A172 (cell line): Measurements from ENCODE around the gene SMIM6.

GRCh38 chr17:75494247-75494881 is 21.0 kb downstream of the CASKIN2 start:
- RAMPAGE, long total RNA, result no peak

DNA sequence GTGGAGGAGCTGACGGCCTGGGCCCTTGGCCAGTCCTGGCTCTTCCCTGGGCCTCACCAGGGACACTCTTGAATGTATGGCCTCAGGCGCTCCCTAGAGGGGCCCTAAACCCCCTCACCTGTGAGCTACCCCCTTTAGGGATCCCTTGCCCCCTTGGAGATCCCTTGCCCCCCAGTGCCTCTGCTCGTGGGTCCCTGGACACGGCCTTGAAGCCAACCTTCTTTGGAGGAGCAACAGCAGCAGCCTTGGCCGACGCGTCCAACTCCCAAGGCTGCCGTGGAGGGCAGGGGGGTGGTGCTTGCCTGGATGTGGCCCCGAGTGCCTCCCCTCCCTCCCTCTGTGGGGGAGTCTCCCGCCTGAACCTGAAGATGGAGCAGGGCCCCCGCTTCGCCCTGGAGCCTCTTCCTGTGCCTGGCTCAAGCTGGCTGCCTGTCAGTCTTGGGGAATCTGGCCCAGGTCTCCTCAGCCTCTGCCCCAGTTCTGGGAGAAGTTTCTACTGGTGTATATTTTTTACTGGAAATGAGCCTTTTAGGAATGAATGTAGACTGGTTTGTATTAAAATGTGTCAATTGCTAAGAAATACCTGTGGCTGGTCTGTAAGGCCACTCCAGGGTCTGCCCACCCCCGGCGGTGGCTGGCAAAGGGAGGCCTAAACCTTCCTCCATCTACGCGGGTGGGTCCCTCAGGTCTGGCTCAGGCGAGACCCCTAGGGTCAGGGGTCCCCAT is 15.7 kb downstream of the CASKIN2 start:
- RAMPAGE, long total RNA, result no peak

DNA sequence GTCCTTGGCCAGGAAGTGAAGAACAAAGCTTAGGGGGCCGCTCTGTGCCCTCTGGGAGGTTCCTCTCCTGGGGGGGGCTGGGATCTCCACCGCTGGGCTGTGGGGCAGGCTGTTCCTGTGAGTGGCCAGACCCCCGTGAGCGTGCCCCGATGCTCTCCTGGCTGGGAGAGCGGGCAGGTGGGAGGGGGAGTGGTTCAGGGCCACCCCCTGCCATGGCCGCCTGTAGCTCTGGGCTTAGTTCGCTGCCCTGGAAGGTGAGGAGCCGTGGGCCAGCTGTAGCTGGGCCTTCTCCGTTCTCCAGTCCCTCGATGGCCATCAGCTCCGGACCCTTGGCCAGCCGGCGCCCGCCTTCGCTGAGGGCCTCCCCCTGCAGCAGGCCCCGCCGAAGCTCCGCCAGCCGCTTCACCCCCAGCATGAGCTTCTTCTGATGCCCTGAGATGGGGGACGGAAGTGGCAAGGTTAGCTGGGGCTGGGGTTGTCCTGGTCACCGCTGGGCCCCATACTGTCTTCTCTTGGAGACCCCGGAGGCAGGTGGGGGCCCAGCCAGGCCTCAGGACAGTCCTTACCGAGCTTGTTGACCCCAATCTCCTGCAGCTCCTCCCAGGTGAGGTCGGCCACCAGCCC is 12.4 kb downstream of the CASKIN2 start:
- RAMPAGE, long total RNA, result no peak

- RAMPAGE, long total RNA, result no peak
These were observed 30.2 kb downstream of the LLGL2 start for GRCh38 chr17:75555406-75556332.

- RAMPAGE, long total RNA, result no peak
These were observed 13.9 kb downstream of the MYO15B start for GRCh38 chr17:75601496-75601900.

DNA sequence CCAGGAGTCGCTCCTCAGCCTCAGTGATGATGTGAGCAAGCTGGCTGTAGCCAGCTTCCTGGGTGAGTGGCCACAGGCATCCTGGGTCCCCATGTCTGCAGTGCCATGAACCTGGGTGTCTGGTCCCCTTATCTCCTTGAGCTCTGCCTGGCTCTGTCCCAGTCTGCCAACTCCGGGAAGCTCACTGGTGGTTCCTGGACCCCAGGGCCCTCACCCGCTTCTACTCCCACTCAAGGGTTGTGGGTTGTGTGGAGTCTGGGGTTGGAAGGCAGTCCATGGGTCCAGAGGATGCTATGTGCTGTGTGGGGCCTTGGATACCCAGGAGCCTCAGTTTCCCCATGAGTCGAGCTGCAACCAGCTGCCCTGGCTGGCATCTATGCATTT is 11.7 kb upstream of the SMIM5 start:
- RAMPAGE, long total RNA, result no peak

- RAMPAGE, long total RNA, result no peak
These were observed 3.8 kb downstream of the SMIM5 start for GRCh38 chr17:75636939-75637491.

- RAMPAGE, long total RNA, result no peak
These were observed at the start of gene SMIM6 for GRCh38 chr17:75646037-75646875. Gene SMIM6 (plus strand): TSS chr17:75646251.

GRCh38 chr17:75755529-75756006 is 9.4 kb downstream of the GALK1 start:
- RAMPAGE, long total RNA, result no peak

GRCh38 chr17:75776750-75777261 is 2.8 kb downstream of the H3-3B start:
- RAMPAGE, long total RNA, result no peak

GRCh38 chr17:75843334-75843579 is 947 bp downstream of the UNC13D start:
- RAMPAGE, long total RNA, result no peak

- RAMPAGE, long total RNA, result no peak
These were observed 639 bp downstream of the UNC13D start for GRCh38 chr17:75843580-75843949.

- RAMPAGE, long total RNA, result no peak
These were observed 1.8 kb downstream of the TRIM47 start for GRCh38 chr17:75876628-75876970.

DNA sequence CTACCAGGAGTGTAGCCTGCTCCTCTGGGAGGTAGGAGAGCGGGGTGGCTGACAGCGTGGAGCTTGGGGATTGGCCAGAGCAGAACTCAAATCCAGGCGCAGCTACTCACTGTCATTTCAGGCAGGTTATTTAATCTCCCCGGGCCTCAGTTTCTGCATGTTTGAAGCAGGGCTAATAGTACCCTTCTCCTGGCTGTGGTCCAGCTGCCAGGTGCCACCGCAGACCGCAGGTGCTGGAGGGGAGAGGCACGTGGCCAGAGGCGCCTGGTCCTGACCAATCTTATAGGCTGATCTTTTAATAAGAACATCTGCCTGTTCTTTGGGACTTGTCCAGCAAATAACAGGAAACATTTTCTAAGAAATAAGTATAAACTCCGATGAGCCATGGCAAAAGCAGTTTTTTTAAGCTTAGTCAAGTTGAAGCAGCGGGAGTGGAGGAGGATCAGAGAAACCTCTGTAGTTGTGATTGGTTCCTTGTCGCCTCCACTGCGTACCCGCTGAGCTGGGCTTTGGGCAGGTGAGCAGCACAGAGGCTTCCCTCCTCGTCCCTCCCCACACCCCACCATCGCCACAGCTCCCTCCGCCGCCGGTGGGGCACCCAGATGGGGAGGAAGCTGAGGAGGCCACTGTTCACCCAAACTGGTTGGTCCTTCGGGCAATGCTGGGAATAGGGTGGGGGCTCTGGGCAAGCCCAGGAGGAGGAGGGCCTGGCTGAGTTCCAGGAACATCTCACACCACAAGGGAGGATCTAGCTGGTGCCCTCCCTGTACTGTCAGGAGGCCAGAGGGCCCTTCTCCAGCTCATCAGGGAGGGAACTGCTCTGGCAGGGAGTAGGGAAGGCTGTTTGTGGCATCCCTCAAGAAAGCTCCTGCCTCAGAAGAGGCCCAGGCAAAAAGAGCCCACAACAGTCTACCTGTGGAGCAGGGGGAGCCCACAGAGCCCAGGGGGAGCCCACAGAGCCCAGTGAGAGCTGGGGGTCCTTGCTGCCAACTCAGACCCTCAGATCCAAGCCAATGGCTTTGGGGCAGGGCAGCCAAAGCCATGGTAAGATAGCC is 5.1 kb upstream of the MRPL38 start:
- RAMPAGE, long total RNA, result no peak

GRCh38 chr17:76036445-76037235 is 9.5 kb upstream of the EVPL start:
- RAMPAGE, long total RNA, result no peak

DNA sequence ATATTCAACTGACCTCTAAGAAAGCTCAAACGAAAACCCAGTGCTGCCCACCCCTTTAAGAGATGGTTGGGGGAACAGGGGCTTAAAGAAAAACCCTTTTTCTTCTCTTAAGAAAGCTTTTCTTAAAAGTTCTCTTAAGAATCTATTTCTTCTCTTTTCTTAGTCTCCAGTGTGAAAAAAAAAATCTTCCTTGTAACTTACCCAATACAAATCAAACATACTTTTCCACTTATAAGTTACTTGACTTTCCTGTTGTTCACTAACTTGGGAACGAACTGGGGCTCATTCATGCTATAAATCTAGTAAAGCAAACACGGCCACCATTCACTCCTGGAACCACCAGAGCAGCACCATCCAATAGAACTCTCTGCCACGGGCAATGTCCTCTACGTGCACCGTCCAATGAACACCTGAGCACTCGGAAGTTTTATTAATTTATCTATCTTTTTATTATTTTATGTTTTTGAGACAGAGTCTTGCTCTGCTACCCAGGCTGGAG is 20.8 kb downstream of the SRP68 start:
- RAMPAGE, long total RNA, result no peak

- RAMPAGE, long total RNA, result no peak
These were observed 15.3 kb downstream of the SRP68 start for GRCh38 chr17:76056572-76057838.

GRCh38 chr17:76081147-76081891 is 2.3 kb downstream of the ZACN start:
- RAMPAGE, long total RNA, result no peak

GRCh38 chr17:76082347-76083340 is 3.7 kb downstream of the ZACN start:
- RAMPAGE, long total RNA, result no peak

GRCh38 chr17:76256606-76257169 is 8.5 kb upstream of the UBALD2 start:
- RAMPAGE, long total RNA, result no peak